ENCODE results near the genes FAM110D, DHDDS and RPS6KA1.

DNA sequence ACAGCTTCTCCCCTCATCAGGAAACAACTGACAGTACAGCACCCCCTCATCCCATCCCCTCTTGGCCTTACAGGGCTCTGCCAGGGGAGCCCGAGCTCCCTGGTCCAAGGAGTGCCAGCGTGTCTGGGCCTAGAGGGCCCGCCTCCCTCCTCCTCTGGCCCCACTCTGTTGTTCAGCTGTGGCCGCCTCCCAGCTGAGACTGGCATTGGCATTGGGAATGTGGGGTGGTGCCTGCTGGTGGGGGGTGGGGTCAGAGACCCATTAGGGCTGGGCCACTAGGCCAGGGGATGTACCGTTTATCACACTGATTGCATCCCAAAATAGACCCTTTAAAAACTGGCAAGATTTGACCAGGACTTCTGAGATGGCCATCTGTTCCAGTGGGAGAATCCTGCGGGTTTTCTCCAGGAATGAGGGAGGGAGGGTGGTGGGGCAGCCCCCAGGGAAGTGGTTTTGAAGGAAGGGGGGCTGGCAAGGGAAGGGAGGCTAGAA, 1.4 kb downstream of the LDLRAP1 start:
- PRO-cap = no peak
- RAMPAGE, long total RNA = no peak

DNA sequence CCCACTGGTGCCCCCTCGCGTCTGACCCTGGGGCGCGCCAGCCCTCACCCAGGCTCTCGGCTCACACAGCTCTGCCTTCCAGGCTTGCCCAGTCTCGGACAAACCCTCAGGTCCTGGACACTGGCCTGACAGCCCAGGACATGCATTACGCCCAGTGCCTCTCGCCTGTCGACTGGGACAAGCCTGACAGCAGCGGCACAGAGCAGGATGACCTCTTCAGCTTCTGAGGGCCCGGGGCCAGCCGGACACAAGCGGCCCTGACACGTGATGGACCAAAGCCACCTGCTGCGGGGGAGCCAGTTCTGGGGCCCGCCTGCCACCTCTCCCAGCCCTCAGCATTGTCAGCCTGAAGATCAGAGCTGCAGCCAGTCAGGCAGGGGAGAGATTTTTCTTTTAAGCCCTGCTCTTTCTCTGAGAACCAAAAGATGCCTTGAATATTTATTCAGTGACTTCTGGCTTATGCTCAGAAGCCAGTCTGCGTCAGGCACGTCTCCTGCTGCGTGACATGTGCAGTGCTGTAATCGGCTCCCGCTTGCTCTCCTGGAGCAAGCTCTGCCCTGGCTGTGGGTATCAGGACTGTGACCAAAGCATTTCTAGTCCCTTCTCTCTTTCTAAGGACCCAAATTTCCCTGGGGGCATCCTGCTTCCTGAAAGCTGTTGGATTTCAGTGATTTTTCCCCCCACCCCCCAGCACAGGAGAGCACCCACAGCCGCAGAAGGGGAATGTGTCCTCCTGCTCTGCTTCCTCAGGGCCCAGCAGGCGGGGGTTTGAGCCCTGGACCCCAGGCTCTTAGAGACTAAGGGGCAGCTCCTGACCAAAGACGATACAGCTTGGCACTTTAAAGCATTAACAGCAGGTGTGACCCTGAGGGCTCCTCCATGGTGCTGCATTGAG, 23.6 kb downstream of the LDLRAP1 start:
- PRO-cap = bidirectional peak, plus-strand start at position 520 of the sequence, minus-strand start at position 413 of the sequence
- RAMPAGE, long total RNA = no peak

GRCh38 chr1:25620091-25620738, 3.6 kb downstream of the MAN1C1 start:
- PRO-cap = no peak
- RAMPAGE, long total RNA = no peak

DNA sequence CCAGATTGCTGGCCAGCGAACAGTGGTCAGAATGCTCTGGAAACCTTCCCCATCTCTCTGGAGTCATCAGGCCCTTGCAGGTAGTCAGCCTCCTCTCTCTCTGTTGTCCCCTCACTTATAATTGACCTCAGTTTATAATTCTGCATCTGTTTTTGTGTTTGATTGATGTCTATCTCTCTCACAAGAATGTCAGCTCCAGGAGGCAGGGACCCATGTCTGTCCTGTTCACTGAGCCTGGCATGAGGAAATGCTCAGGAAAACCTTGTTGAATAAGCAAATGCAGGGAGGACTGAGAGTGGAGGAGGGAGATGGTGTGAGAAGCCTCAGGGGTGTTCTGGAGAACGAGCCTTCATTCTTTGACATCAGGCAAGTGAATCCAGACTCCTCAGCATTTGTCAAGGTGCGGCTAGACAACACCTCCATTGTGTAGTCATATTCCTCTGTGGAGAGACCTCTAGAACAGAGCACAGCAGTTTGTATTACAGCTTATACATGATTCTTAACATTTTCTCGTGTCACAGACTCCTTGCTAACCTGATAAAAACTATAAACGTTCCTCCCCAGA, 45.5 kb downstream of the MAN1C1 start:
- PRO-cap = no peak
- RAMPAGE, long total RNA = no peak

- PRO-cap = unidirectional peak, minus-strand start at chr1:25696032
- RAMPAGE, long total RNA = no peak
Observed at GRCh38 chr1:25695539-25696489, 79.2 kb downstream of the MAN1C1 start.

GRCh38 chr1:25727785-25728635, 72.0 kb upstream of the SELENON start:
- PRO-cap = no peak
- RAMPAGE, long total RNA = no peak

DNA sequence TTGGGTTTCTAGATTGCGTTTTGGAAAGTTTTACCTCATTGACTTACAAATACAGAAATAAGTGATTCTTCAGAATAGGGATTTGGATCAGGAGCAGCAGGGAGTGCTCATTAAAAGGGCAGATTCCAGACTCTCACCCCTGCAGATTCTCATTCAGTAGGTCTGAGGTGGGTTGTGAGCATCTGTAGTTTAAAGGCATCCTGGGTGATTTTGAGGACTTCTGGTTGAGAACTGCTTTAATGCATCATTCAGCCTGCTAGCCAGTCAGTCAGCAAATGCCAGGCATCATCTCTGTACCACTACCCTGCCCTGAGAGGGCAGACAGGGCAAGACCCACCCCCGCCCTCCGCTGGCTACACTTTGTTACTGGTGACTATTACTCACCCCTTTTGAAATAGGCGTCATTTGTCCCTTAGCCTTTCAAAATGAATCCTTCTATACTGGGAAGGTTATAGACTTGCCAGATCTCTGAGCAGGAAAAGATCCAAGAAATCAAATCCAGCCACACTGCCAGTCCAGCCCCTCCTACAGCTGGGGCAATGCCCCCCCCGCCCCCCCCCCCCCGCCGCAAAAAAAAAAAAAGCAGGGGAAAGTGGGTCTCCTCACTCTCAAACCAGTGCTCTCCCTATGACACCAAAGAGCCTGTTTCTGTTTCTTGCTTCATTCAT, 4.2 kb downstream of the SELENON start:
- PRO-cap = no peak
- RAMPAGE, long total RNA = no peak

DNA sequence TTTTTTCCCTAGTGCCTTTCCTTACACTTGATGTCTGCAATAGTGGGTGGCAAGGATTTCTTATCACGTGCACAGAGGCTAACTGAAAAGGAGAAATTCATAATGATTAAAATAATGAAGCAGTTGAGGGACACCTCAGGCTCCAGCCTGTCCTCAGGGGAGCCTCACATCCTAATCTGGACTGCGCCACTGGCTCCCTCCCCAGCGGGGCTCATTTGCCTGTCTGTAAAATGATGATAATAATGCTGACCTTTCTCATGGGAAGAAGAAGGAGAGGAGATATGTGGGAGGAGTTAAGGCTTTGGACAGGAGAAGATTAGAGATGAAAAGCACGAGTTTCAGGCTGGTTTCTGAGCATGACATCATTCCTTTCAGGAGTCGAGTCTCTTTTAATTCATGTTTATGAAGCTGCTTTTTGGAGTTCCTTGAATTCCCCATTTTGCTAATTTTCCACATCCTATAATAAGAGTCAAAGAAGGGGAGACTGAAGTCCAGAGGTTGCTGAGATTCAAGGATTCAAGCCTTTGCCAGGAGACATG, 27.2 kb upstream of the STMN1 start:
- PRO-cap = no peak
- RAMPAGE, long total RNA = no peak

DNA sequence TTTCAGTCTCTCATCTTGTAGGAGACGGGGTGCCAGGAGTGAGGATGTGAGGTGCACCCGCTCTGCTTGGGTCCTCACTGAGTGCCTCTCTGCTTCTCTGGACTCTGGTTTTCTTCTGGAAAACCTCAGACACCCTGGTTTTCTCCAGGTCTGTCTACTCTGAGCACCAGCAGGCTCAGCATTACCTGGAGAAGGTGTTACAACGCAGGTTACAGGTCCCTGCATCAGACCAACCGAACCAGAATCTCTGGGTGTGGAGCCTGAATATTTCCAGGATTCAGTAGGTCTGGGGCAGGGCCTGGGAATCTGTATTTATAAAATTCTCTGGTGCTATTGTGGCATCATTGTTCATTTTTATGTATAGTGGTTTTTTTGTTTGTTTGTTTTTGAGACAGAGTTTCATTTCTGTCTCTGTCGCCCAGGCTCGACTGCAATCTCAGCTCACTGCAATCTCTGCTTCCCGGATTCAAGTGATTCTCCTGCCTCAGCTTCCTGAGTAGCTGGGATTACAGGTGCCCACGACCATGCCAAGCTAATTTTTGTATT, 1.4 kb upstream of the SLC30A2 start:
- PRO-cap = no peak
- RAMPAGE, long total RNA = no peak

DNA sequence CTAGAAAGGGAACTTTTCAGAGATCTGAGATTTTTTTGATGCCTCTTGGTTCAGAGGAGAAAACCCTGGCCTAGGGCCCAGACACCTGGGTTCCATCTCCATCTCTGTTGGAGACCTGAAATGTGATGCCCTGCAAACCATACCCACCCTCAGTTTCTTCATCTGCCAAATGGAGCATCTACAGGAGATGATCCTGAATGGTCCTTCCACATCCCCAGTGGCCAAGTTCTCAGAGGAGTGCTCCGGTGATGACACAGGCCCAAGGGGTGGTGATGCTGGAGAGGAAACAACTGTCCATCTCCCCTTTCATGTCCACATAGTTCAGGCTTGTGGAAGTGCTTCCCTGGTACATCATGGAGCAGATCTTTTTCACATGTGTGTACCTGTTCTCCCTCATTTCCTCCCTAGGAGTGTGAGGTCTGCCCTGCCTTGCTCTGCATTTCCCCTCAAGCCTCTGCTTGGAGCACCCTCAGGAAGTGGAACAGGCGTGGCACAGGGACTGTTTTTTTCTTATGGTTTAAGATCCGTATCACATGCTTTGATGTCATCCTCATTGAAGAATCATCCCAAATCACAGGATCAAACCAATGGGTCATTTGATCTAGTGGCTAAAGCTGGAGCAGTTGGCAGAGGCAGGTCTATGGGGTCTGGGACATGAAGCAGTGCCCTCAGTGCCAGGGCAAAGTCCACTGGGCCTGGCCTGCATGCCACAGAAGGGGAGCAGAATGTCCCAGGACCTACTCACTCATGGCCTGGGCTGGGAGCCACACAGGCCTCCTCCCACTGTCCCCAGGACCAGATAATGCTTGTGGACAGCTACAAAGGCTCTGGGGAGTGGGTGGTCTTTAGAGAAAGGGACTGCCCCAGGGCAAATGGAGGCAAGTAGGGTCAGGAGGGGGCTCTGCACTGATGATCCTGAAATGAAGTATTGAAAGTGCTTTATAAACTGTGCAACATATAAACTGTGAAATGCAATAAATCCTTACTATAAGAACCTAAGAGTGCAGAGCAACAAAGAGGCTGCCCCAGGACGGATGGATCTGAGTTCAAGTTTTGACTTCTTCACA, 8.2 kb upstream of the TRIM63 start:
- PRO-cap = no peak
- RAMPAGE, long total RNA = no peak

- PRO-cap = unidirectional peak, plus-strand start at chr1:26159079
- RAMPAGE, long total RNA = start-site peak on the plus strand at chr1:26159078-26159084, 38 reads
Observed at GRCh38 chr1:26158588-26159162, at the start of gene FAM110D. TSS of gene FAM110D (plus strand) at chr1:26159079.

DNA sequence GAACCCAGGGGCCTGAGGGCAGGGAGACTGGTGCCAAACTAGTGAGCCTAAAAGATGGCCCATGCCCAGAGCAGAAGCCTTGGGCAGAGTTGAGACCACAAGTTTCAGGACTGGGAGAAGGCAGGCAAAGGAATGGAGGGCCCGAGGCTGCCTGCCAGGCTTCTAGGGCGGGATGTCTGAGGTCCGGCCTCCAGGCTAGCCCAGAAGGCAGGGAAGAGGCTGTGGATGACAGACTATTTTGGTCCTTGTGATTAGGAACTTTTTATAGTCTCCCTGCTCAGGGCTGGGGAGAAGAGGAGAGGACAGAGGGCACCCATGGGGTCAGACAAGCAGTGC, 252 bp downstream of the FAM110D start:
- PRO-cap = no peak
- RAMPAGE, long total RNA = no peak

- PRO-cap = unidirectional peak, plus-strand start at chr1:26201389
- RAMPAGE, long total RNA = no peak
Observed at GRCh38 chr1:26200685-26201689, 10.6 kb downstream of the CATSPER4 start.

DNA sequence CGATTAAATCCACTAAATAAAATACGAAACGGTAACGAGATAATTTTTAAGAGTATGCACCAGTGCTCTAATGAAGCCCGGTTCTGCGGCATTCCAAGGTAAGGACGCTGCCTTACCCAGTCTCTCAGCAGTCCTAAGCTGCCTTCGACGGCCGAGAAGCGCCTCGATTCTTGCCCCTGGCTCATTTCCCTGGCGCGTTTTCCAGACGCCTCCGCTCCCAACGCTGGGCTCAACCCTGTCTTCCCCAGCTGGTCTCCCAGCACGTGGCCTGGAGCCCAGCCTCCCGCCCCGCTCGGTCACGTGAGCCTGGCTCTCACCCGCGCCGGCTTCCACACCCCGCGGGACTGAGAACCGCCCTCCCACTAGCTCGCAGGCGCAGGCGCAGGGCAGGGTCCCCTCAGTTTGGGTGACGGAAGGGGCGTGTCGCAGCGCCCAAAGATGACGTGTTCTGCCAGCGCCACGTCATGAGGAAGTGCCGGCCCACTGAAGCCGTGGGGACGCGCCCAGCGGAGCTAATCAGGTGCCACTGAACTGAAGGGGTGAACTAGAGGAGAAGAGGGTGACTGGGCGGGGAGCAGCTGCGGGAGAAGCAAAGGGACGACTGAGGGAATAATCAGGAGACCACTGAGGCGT, at the start of gene DHDDS:
Gene DHDDS, plus strand, starts transcription at position 465 of the 633 bp plus-strand sequence.
- PRO-cap = bidirectional peak, plus-strand start at position 465 of the sequence, minus-strand start at position 254 of the sequence
- RAMPAGE, long total RNA = start-site peak on the plus strand centred at position 503 of the sequence, 42 bp wide, 211 reads

DNA sequence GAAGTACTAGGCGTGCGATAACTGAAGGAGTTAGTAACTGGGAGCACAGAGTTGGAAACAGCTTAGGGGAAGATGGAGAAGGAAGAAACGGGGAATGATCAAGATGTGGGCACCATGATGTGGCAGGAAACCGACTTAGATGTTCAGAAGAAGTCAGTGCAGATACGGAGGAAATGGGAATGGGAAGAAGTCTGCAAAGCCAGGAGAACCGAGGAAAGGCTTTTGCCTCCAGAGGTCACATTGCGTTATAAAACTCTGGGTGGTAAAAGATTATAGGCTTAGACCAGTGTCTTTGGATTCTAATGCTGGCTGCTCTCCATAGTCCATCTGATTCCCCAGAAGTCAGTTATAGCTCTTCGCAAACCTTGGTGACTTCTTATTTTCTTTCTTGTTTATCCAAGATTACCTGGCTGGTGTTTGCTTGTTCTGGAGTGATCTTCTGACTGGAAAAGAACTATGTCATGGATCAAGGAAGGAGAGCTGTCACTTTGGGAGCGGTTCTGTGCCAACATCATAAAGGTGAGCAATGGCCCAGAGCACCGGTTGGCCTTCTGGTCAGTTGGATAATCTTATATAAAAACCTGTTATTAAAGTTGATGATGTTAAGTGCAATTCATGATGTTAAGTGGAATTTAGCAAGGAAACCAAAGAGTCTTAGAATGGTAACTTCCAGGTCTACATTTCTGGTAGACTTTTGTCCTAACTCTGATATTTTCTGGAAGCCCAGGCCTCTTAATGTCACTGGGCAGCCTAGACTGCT, 549 bp downstream of the DHDDS start:
- PRO-cap = no peak
- RAMPAGE, long total RNA = no peak

DNA sequence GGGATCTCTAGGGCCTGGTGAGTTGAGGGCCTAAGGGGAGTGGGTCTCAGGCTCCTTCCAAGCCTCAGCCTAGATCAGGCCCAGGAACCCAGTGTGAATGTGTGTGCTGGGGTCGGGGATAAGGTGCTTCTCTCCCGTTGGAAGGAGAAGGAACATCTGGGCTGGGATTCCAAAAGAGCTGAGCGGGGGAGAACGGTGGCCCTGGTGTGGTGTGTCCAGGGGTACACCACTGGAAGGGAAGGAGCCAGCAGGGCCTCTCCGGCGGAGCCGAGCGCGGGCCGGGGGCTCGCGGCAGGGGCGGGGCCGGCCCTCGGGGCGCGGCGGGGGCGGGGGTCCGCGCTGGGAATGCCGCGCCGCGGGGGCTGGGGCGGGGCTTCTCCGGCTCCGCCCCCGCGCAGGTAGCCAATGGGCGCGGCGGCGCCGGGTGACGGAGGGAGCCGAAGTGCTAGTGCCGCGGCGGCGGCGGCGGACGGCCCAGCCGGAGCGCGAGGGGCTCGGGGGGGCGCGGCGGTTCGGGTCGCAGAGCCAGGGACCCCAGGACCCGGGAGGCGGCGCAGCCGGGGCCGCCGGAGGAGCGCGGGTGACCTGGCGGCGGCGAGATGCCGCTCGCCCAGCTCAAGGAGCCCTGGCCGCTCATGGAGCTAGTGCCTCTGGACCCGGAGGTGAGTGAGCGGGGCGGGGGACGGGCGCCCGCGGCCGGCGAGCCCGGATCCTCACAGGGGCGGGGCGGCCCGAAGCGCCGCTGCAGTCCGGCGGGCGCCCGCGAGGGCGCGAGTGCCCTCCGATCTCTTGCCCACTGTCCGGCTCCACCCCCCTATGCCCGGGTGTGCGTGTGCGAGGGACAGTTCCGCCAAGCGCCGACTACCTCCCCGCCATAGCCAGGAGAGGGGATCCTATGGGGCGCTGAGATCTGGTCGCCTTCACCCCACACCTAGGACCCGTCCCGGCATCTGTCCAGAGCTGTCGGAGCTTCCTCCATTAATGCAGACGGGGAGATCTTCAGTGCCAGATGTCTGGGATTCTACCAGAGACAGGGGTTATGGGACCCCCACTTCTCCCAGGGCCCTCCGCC, at the start of gene RPS6KA1:
Gene RPS6KA1, plus strand, starts transcription at position 440 of the 1,072 bp plus-strand sequence.
- PRO-cap = unidirectional peak, plus-strand start at position 448 of the sequence
- RAMPAGE, long total RNA = start-site peak on the plus strand centred at position 591 of the sequence, 137 bp wide, 13 reads

DNA sequence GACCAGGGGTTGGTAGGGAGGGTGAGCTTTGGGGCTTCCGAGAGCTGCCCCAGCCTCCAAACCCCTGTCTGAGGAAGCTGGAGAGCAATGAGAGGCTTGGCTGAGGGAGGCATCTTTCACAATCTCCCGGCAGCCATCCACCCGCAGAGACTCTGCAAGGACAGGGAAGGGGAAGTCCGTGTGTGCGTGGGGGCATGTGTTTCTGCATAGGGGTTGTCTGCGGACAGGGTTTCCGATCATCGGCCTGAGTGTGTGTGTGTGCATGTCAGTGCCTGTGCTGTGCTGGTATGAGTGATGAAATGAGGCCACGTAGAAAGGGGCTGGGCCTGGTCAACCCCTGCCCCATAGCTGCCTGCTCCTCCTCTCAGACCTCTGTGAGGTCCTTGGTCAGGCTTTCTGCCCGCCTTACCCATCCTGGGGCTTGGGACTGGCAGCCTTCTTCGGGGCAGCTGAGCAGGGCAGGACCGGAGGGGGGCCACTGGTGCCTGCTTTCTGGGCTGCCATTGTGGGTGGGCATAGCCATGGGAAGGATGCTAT, 12.7 kb downstream of the RPS6KA1 start:
- PRO-cap = bidirectional peak, plus-strand start at position 375 of the sequence, minus-strand start at position 246 of the sequence
- RAMPAGE, long total RNA = no peak

DNA sequence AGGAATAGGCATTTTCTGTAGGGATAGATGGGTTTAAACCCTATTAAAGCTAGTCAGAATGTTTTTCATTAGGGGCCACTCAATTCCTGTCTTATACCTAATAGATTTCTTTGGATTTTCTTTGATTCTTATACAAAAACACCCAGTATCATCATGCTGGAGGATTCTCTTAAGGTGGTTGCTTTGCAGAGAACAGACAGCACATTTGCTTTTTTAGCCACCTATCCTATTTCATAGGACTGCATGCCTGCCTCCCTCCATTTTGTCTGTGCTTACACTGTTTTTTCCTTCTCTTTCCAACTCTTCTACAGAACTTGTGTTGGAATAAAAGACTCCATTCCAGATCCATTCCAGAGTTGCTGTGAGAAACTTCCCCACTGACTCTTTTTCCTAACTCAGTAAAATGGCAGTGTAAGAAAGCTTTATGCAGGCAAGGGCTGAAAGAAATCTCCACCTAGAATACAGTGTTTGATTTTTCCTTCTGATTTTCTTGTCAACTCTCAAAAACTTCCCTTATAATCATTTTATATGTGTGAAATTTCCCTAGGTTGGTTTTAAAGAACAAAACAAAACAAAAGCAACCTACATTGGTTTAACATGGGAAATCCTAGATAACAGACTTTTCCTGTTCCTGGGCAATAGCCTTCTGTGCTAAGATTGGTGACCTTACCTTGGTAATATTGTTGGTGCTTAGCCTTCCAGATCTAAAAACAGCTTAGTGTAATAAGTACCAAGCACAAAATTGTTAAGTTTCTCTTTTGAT, 5.2 kb upstream of the ARID1A start:
- PRO-cap = no peak
- RAMPAGE, long total RNA = no peak

- PRO-cap = bidirectional peak, plus-strand start at chr1:26693239, minus-strand start at chr1:26693024
- RAMPAGE, long total RNA = no peak
Observed at GRCh38 chr1:26692835-26693579, 2.8 kb upstream of the ARID1A start.

GRCh38 chr1:26752164-26752951, 35.4 kb upstream of the PIGV start:
- PRO-cap = no peak
- RAMPAGE, long total RNA = no peak

Data from vagina (tissue), 1 donor.